ENCODE measurements around a stretch of chr5.

GRCh38 chr5:166074956-166075558 lies 903.8 kb upstream of the TENM2 start:
- RRBS: no CpG with 5 or more reads among the region's 1 CpG

DNA sequence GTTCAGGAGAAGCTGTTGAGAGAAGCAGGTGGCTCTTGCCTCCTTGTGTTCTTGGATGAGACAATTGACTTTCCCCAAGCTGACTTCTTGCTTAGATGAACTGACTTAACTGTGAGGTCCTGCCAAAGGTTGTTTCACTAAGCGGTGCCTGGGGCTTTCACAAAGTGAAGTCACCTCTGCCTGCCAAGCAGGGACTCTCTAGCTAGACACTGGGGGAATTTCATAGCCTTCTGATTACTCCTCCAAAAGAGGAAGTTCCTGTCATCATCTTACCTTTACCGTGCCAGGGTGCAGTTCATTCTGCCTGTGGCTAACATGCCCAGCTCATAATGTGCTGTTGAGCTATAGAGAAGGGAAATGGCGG lies 472.1 kb upstream of the WWC1 start:
- RRBS: no CpG with 5 or more reads among the region's 3 CpGs

GRCh38 chr5:168315838-168316772 lies 24.7 kb downstream of the WWC1 start:
- RRBS: no CpG with 5 or more reads among the region's 14 CpGs

- RRBS: no CpG with 5 or more reads among the region's 12 CpGs
Observed at GRCh38 chr5:168353167-168354023, 62.0 kb downstream of the WWC1 start.

- RRBS: no CpG with 5 or more reads among the region's 8 CpGs
Observed at GRCh38 chr5:168397484-168398045, 88.7 kb upstream of the RARS1 start.

DNA sequence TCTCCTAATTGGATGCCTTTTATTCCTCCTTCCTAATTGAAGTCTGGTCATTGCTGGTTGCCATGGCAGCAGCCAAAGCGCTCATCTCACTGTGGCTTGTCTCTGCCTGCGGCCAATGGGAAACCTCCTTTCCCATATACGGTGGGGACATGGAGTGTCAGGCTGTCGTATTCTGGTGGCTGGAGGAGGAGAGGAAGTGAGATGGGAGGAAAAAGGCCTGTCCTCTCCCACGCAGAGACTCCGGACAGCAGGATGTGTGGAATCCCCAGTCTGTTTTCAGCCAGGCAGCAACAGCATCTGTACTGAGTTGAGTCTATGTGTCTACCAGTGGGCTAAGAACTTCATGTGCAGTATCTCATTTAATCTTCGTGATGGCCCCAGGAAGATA lies 52.1 kb upstream of the RARS1 start:
- RRBS: no CpG with 5 or more reads among the region's 7 CpGs

DNA sequence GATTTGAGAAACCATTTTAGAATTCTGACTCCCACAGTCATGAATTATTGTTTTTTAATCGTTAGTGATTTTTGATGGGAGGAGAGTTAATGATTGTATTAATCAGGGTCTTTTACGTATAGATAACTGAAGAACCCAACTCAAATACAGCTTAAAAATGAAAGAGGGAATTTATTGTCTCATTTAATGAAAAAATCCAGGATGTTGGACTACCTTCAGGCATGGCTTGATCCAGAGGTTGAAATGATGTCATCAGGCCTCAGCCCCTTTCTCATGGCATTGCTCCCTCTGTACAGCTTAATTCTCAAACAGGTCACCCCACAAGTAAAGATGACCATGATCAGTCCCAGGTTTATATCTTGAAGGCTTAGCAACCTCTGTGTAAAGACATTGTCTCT lies 22.7 kb upstream of the RARS1 start:
- RRBS: no CpG with 5 or more reads among the region's 2 CpGs

- RRBS: no CpG with 5 or more reads among the region's 4 CpGs
Observed at GRCh38 chr5:168565937-168566482, 13.2 kb downstream of the PANK3 start.

DNA sequence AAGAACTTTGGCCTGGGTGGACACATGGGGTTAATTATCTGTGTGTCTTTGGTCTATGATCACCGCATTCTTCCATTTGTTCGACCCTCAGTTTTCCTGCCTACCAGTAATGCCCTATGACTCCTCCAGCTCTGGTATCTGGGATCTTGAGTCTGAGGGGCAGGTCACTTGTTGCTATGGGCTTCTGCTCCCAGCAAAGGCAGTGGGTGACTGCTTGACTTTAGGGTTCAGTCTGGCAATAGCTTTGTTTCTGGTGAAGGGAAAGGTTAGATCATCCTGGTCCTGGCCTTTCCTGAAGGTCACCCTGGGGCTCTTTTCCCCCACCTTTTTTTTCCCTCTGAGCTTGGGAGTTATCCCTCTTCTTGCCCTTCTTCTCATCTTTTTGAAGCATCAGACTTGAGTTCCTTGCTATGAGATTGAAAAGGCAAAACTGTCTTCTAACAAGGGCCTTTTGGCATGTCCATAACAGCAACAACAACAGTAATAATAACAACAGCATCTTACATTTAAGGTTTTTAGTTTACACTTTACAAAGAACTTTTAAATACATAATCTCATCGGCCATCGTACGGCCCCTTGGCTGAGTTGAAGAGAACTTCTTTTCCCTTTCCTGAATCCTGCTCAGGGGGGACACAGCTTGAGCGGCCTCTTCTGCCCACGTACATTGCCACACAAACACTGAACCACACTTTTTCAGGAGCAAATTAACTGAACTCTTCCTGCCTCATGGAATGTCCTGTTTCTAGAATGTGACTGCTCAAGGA lies 83.1 kb upstream of the PANK3 start:
- RRBS: no CpG with 5 or more reads among the region's 7 CpGs

GRCh38 chr5:168798011-168798288 lies 218.8 kb upstream of the PANK3 start:
- RRBS: no CpG with 5 or more reads among the region's 1 CpG

GRCh38 chr5:168806148-168806834 lies 227.1 kb upstream of the PANK3 start:
- RRBS: 71% methylated on average over 5 of the region's 14 CpGs

DNA sequence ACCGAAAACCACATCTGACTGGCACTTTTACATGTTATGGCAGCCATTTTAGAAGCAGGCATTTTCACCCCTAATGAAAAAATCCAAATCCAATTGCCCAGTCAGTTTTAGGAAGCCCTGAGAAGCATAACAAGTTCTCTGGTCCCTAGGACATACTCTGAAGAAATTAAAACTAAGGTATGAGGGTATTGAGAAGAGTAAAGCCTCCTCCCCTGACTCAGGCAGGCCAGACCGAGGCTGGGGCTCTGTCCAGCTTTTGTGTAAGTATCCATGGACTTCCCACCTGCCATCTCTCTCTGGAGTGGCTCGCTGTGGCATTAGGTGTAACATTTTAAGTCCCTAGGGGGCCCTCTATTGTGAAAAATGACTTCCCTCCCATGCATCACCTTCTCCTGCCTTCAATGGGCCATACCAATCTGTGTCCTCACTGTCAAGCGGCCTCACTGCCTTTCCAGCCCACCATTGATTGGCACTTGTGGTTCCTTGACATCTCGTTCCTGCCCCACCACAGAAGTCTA lies 205.6 kb downstream of the SLIT3 start:
- RRBS: no CpG with 5 or more reads among the region's 5 CpGs

GRCh38 chr5:169299156-169300372 lies 1.4 kb downstream of the SLIT3 start:
- RRBS: no CpG with 5 or more reads among the region's 38 CpGs

DNA sequence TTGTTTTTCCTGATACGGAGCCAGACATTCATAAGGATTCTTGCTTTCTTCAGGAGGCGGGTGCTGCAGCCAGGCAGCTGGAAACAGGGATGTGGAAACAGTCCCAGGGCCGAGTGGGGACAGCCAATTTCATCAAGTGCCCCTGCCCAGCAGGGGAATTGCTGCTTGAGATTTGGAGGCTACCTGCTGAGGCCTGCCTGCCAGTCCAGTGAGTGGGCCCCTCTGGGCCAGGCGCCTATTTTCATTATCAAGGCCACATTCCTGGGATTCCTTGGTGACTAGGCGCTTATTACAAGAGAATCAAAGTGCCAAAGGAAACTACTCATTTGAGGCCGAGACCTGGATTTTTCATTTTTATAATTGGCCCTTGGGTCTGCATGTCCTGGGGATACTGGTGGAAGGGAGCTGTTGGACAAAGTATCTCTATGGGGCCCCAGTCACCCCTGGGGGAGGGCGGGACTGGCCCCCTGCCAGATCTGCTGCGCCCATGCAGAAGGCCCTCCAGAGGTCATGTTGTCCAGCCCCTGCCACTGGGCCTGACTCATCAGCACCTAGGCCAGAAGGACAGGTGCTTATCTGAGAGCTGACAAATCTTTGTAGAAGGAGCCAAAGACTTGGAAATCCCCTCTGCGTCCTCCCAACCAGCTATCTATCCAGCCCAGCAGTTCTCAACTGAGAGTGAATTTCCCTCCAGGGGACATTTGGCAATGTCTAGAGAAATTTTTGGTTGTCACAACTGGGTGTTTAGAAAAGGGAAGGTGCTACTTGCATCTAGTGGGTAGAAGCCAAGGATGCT lies 45.5 kb downstream of the FOXI1 start:
- RRBS: no CpG with 5 or more reads among the region's 9 CpGs

- RRBS: no CpG with 5 or more reads among the region's 4 CpGs
Observed at GRCh38 chr5:170249584-170250197, 16.9 kb downstream of the C5orf58 start.

- RRBS: 34% methylated on average over 3 of the region's 13 CpGs
Observed at GRCh38 chr5:170268284-170268798, 29.2 kb downstream of the LCP2 start.

DNA sequence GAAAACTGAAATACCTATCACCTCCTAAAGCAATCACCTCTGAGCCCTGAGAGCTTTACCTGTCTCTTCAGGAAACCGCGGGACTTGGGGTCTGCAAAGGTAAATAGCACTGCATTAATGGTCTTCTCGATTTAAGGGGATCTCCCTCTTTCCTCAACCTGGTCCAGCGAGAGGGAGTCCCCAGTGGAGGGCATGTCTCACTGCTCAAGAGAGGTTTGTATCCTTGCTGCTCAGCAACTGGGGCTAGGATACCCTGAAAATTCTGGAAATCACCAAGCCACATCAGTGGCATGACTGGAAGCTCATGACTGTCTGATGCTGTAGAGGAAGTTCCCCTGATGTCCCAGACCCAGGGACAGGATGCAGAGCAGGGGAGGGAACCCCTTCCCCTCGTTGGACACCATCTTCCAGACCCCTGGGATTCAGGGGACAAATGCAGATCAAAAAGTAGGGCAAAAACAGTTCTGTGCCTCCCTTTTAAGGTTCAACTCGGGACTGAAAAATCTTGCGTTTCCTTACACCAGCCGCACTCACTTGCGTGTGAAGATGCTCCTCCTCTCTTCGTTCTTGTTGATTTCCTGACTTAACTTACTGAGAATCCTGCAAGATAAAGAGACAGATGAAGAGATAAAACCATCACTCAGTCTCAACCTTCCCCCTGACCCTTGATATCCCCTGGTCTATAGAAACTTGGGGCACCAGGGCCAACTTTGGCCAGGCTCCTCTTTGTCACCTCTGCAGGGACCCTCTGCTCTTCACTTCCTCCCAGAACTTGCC lies 22.1 kb downstream of the LCP2 start:
- RRBS: no CpG with 5 or more reads among the region's 10 CpGs

DNA sequence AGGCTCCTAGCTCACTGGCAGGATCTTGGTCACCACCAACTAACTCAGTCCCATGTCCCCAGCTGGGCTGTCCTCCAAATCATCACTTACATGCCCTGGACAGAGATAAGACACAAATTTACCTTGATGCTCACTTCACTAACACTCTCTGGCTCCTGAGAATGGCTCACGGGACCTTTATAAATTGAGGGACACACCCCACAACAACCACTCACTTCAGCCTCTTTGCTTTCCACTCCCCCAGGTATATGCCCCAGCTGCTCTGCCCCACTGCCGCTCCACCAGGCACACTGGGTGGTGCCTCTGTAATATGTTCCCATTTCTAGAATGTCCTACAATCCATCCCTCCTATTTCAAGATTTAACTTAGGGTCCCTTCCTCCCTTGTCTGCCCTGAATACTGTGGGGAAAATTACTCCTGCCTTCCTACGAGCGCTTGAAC lies 14.1 kb downstream of the LCP2 start:
- RRBS: no CpG with 5 or more reads among the region's 4 CpGs

DNA sequence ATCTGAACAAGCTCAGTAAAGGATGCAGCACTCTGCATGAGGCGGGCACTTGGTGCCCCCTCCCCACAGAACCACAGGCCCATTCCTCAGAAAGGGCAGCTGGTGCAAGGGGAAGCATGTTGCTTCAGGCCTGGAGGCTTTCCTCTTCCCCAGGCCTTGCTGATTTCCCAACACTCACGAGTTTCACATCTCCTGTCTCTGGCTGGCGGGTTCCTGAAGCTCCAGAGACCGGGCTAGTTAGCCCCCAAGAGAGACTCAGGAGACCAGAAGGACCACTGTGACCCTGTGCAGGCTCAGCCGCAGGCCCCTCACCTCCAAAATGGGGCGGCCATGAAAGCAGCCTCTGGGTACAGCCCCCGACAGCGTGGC lies 3.1 kb upstream of the LCP2 start:
- RRBS: no CpG with 5 or more reads among the region's 8 CpGs

- RRBS: no CpG with 5 or more reads among the region's 8 CpGs
Observed at GRCh38 chr5:170355555-170356096, 33.5 kb downstream of the KCNMB1 start.